Parietal lobe (tissue), 2 donors: ENCODE measurements around the gene PROK2.

- RAMPAGE, long total RNA: no peak
Measured at GRCh38 chr3:69380454-69380699, 5.5 kb downstream of the FRMD4B start.

DNA sequence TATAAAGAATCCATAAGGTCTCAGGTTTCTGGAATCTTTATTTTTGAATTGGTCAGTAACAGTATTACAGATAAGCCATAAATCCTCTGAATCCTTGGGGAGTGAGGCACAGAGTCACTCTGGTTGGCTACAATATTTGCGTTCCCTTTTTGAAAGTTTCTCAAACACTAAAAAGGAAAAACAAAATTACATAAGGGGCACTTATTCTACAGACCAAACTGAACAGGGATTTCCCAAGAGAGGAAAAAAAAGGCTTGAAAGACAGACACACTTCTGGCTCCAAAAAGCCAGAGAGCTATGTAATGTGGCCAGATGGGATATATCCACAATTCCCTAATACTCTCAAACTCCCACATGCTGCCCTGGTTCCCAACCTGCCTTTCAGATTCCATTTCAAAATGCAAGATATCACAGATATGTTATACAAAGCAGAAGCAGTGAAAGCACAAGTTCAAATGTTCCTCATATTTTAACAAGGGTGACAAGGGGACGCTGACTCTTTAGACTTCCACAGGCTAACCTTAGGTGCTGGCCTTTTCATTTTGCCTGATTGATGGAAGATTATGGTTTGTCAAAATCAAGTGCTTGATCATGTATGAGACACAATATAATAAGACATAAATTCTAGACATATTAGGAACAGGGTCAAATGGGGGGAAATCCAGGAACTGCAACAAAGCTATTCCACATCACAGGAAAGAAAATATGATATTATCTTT, 1.5 kb downstream of the FRMD4B start:
- RAMPAGE, long total RNA: no peak

- RAMPAGE, long total RNA: no peak
Measured at GRCh38 chr3:69741094-69741600, 1.9 kb downstream of the MITF start.

DNA sequence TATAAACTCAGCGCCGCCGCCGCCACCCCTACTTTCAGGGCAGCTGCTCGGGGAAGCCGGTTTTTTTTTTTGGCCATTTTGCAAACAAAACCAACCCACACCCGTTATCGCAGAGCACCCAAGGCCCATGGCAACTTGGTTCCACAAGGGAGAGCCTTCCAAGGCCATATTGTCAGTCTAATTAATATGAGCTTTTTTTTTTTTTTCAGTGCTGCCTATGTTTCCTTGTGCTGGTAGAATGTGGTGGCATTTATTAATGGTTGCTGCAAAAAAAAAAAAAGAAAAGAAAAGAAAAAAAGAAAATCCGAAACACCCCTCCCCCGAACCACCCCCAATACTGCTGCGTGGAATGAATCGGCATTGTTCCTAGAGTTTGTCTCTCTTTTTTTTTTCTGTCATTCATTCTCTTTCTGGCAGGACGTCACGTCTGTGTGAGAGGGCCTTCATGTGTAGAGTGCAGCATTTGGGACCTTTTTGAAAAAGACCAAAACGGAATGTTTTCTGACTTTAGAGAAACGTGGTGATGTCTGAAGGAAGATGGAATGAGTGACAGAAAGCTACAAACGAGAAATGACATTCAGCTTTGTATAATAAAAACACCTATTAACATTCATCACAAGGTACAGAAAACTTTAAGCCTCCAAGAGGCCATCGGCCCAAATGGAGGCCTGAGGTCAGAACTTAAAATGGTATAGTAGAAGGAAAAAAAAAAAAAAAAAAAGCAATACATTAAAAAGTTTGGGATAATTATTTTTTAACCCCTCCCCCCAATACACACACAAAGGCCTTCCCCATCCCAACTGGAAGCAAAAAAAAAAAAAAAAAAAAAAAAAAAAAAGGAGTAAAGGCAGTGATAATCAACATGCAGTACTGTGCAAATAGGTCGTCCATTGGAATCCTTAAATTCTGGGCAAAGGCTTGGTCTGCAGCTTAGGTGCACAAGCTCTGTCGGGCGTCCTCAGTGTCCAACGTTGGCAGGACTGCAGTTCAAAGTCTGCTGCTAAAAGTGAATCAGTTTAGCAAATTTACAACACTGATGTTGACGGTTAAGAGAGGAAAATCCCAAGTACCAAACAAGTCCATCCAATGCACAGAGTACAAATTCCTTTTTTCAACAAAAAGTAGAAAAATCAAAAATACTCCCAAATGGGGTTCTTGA, 625.2 kb downstream of the FOXP1 start:
- RAMPAGE, long total RNA: no peak

GRCh38 chr3:71065467-71065728, 518.1 kb downstream of the FOXP1 start:
- RAMPAGE, long total RNA: no peak

DNA sequence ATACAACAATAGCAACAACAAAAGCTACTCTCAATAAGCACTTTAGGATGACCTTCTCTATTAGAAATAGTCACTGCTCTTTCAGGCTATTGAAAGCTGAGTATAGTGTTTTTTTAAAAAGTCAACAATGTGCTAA, 517.9 kb downstream of the FOXP1 start:
- RAMPAGE, long total RNA: no peak

DNA sequence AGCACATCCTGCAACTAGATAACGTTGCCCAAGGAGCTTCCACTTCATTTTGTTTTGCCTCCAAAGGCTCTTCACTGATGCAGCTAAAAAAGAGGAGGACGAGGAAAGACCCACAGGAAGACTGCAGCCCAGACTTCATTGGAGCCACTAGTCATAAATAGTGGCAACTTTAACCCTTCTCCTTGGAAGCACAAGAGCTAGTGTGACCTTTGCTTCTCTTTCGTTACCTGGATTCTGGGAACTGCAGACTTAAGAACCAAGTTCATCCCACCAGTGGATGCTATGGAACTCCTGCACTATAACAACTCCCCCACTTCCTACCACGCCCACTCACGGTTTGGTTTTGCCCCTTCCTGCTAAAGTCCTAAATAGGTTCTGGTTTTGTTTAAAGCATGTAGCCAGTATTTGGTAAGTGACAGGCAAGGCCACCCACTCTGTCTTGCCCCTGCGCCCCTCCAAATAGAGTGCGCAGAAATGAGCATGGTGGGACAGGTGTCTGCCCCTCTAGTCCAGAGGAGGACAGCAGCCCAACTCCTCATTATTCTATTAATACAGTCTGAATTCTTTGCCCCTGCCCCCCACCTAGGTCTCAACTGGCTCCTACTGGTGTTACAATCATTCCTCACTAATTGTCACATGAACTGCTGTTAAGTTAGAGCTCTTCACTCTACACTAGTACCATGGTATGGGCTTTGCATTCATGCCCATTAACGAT, 504.7 kb downstream of the FOXP1 start:
- RAMPAGE, long total RNA: no peak

GRCh38 chr3:71087027-71088091, 496.2 kb downstream of the FOXP1 start:
- RAMPAGE, long total RNA: no peak

DNA sequence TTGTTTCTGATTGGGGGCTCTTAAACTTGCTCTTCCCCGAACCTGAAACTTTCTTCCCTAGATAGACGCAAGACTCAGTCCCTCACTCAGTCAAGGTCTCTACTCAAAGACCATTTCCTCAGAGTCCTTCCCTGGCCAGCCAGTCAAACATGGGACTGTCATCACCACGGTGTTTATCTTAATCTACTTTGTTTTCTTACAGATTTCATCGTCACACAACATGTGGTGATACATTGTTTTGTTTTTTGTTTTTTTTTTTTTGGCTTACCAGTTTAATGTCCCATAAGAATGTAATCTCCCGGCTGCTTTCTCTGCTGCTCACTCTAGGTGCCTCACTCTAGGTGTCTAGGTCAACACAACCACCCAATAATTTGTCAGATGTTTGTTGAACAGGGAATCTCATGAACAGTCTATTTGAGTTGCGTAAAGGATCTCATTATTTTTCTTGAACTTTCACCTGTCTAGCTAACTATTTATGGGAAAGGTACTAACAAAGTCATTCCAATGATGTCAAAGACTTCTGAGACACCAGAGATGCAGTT, 495.3 kb downstream of the FOXP1 start:
- RAMPAGE, long total RNA: no peak

- RAMPAGE, long total RNA: no peak
Measured at GRCh38 chr3:71100669-71101362, 482.7 kb downstream of the FOXP1 start.

- RAMPAGE, long total RNA: no peak
Measured at GRCh38 chr3:71102611-71103532, 480.7 kb downstream of the FOXP1 start.

GRCh38 chr3:71502013-71502427, 81.5 kb downstream of the FOXP1 start:
- RAMPAGE, long total RNA: no peak

GRCh38 chr3:71542353-71543334, 40.9 kb downstream of the FOXP1 start:
- RAMPAGE, long total RNA: no peak

GRCh38 chr3:71652861-71653125, 69.3 kb upstream of the FOXP1 start:
- RAMPAGE, long total RNA: no peak

GRCh38 chr3:71723583-71724074, 1.6 kb downstream of the EIF4E3 start:
- RAMPAGE, long total RNA: no peak

DNA sequence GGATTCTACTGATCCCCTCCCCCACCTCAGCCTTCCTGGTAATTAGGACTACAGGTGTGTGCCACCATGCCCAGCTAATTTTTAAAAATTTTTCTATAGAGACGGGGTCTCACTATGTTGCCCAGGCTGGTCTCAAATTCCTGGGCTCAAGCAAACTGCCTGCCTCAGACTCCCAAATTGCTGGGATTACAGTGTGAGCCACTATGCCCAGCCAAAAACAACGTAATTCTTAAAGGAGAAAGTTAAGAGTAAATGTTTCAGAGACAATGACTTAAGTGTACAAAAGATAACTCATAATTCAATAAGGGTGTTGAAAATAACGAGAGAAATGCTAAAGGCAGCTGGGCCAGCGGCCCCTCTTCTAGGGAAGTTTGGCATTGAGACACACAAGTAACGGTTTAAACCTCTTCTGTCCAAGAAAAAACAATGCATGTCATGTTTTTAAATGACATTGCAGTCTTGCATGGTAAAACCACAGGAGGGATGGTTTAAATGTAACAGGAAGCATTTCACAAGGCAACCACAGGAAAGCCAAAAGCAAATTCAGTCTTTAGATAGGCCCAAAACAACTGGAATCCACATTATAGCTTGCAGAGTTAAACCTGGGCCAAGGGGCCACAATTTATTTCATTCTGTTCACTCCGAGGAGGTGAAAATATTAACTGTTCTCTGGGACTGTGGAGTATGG, 5.1 kb downstream of the PROK2 start:
- RAMPAGE, long total RNA: no peak

GRCh38 chr3:71784615-71785715, at the start of gene PROK2:
PROK2 (minus strand) TSS chr3:71785148.
- RAMPAGE, long total RNA: no peak

GRCh38 chr3:71806569-71807196, 21.7 kb upstream of the PROK2 start:
- RAMPAGE, long total RNA: no peak

GRCh38 chr3:72097017-72097728, 312.2 kb upstream of the PROK2 start:
- RAMPAGE, long total RNA: no peak

DNA sequence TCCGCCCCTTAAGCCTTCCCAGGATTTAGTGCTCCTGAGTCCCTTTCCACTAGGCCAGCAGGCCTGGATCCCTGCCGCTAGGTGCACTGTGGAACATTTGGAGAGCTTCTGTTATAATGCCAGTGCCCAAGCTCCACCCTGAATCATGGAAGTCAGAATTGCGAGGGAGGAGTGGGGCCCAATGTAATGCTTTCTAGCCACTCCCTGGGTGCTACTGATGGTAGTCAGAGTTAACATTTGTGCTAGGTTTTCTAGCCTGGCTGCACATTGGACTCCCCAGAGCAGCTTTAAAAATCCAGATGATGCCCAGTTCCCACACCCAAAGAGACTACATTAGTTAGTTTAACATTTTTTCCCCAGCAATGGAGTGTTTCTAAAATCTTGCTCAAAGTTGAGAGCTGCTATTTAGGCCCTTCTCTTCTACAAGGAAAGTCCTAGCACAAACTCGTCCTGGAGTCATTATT, 366.6 kb upstream of the PROK2 start:
- RAMPAGE, long total RNA: no peak